ENCODE measurements around a stretch of chr1.

- PRO-cap, 4 experiments: no peak in any of the 4 experiments
- RAMPAGE, long total RNA, 2 experiments: no peak in any of the 2 experiments
- RRBS: no CpG with 5 or more reads among the region's 5 CpGs
These were observed 3.0 kb downstream of the ZBTB48 start for GRCh38 chr1:6582781-6583204.

GRCh38 chr1:6924369-6924660 is 139.1 kb downstream of the CAMTA1 start:
- PRO-cap, 4 experiments: no peak in any of the 4 experiments
- RAMPAGE, long total RNA, 2 experiments: no peak in any of the 2 experiments
- RRBS: no CpG with 5 or more reads among the region's 6 CpGs

DNA sequence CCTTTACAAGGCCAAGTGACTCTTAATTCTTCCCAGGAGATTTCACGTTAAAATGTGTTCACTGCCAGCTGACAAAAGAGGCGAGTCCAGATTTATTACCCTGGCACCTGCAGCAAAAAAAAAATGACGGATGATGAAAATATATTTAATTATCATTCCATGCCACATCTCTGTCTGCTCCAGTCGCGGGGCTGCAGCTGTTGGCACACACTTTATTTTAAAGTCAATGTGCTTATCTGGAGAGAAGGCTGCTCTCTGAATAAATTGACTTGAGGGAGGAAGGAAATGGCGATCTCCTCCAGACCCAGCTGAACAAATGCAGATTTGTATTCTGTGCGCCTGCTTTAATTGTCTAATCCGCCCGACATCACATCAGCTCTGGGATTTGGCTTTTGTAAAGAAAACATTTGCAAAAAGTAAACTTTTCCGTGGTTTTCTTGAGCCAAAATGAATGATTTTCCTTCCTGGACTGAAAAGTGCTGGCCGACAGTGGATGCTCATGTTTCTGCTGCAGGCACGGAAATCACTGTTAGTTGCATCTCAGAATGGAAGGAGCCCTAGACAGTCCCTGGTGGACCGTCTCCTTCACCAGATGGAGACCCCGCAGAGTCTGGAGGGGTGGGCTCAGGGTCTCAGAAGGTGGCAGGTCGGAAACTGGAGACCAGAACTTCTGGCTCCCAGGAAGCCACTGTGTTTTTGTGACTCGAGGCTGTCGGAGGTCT is 150.2 kb downstream of the CAMTA1 start:
- PRO-cap, 4 experiments: no peak in any of the 4 experiments
- RAMPAGE, long total RNA, 2 experiments: no peak in any of the 2 experiments
- RRBS: no CpG with 5 or more reads among the region's 17 CpGs

DNA sequence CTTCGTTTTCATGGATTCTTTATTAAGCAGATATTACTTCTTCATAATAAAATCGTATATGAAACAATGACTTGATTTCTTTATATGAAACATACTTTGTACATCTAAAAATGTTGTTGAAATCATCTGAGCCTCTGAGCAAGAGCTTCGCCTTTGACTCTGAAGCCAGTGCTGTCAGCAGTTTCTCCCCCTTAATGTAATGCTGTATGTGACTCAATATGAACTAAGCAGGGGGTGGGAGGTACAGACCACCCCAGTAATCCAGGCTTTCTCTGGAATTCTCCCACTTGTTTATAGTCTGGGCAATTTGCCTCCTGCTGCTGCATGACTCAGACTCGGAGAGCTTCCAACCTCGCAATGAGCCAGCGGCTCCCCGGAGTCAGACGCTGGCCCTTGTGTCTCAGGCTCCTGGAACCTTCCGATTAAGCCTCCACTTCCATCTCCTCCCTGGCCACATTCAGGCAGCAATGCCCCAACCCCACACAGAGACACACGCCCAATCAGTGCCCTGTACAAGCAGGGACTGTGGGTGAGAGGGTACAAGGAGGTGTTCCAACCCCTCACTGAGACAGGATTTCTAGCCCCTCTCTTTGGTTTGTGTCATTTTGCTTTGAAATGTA is 471.8 kb upstream of the VAMP3 start:
- PRO-cap, 4 experiments: no peak in any of the 4 experiments
- RAMPAGE, long total RNA, 2 experiments: no peak in any of the 2 experiments
- RRBS: no CpG with 5 or more reads among the region's 10 CpGs

DNA sequence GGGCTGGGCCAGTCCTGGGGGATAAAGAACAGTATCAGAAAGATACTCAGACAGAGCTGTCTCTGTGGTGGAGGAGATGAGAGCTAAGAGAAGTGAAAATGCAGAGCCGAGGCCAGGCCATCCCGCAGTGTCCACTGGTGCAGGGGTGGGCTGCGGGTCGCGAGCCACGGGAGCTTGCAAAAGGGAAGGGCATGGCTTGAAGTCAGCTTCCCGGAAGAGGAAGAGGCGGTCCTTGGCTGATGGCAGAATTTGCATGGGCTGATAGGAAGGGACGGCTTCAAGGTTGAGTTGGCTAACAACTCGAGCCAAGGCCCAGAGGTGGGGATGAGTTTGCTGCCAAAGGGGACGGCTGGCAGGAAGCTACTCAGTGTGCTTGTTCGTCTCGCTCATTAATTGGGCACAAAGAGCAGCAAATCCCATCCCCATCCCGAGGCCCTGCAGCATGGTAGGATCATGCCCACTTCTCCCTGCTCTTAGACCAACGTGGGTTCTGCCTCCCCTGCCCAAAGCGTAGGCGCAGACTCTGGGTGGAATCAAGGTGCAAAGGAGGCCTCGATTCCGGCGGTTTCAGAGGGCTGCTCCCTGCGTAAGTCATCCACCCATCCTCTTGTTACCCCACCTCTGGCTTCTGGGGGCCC is 329.6 kb upstream of the VAMP3 start:
- PRO-cap, 4 experiments: no peak in any of the 4 experiments
- RAMPAGE, long total RNA, 2 experiments: no peak in any of the 2 experiments
- RRBS: no CpG with 5 or more reads among the region's 21 CpGs

GRCh38 chr1:8076937-8077748 is 51.0 kb upstream of the ERRFI1 start:
- PRO-cap, 4 experiments: peak in 1 of 4 experiments; most common plus-strand start chr1:8077413 (in 1); most common minus-strand start chr1:8077364 (in 1)
- RAMPAGE, long total RNA, 2 experiments: no peak in any of the 2 experiments
- RRBS: no CpG with 5 or more reads among the region's 16 CpGs

GRCh38 chr1:8201246-8201667 is 116.7 kb upstream of the SLC45A1 start:
- PRO-cap, 4 experiments: peak in 1 of 4 experiments; most common plus-strand start chr1:8201369 (in 1)
- RAMPAGE, long total RNA, 2 experiments: no peak in any of the 2 experiments
- RRBS: no CpG with 5 or more reads among the region's 6 CpGs

DNA sequence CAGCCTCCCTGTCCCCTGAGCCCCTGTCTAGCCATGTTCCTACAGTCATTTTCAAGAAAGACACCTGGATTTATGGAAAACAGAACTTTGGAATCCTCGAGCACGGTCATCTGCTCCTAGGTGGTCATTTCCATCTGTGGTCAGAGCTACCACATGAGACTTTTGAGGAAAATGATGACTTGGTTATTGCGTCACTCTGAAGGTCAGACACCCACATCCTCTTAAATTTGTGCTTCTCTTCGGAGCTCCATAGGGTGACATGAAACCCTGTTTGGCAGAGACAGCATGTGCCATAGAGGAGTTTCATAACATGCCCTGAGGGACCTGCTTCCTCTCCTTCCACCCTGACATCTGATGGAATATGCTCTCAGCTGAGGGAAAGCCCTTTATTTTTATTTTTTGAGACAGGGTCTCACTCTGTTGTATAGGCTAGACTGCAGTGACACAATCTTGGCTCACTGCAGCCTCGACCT is 99.2 kb upstream of the SLC45A1 start:
- PRO-cap, 4 experiments: no peak in any of the 4 experiments
- RAMPAGE, long total RNA, 2 experiments: no peak in any of the 2 experiments
- RRBS: no CpG with 5 or more reads among the region's 5 CpGs

- PRO-cap, 4 experiments: no peak in any of the 4 experiments
- RAMPAGE, long total RNA, 2 experiments: no peak in any of the 2 experiments
- RRBS: no CpG with 5 or more reads among the region's 7 CpGs
These were observed 54.3 kb upstream of the SLC45A1 start for GRCh38 chr1:8263584-8264107.

DNA sequence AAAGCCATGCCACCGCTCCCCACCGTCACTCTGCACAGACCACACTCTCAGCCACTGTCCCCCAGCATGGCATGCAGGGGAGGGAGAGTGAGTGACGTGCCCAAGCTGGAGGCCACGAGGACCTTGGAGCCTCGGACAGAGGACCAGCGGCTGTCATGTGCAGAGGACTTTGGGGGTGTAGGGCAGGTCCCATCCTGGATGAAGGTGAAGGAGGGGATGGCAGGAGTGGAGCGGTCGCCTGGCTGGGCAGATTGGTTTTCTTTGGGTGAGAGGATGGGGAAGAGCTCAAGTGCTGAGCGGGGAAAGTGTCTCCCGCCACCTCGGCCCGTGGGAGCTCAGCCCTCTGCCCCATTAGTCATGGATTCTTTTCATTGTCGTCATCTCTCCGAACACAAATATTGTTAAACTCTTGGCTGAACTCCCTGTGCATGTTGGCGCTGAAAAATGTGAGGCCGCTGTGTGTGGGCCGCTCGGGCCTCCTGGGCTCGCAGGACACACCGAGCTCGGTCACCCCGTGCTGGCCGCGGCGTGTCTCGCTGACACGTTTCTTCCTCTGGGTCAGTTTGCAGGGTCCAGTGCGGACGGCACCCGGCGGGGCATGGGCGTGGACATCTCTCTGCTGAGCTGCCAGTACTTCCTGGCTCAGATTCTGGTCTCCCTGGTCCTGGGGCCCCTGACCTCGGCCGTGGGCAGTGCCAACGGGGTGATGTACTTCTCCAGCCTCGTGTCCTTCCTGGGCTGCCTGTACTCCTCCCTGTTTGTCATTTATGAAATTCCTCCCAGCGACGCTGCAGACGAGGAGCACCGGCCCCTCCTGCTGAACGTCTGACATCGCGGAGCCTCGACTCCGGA is 25.5 kb downstream of the SLC45A1 start:
- PRO-cap, 4 experiments: peak in 4 of 4 experiments; most common plus-strand start position 497 of the sequence (in 1); most common minus-strand start position 253 of the sequence (in 1)
- RAMPAGE, long total RNA, 2 experiments: no peak in any of the 2 experiments
- RRBS: 89% methylated on average over 5 of the region's 45 CpGs

GRCh38 chr1:8378450-8379054 is 60.6 kb downstream of the SLC45A1 start:
- PRO-cap, 4 experiments: peak in 2 of 4 experiments; most common plus-strand start chr1:8378577 (in 2)
- RAMPAGE, long total RNA, 2 experiments: no peak in any of the 2 experiments
- RRBS: no CpG with 5 or more reads among the region's 8 CpGs

DNA sequence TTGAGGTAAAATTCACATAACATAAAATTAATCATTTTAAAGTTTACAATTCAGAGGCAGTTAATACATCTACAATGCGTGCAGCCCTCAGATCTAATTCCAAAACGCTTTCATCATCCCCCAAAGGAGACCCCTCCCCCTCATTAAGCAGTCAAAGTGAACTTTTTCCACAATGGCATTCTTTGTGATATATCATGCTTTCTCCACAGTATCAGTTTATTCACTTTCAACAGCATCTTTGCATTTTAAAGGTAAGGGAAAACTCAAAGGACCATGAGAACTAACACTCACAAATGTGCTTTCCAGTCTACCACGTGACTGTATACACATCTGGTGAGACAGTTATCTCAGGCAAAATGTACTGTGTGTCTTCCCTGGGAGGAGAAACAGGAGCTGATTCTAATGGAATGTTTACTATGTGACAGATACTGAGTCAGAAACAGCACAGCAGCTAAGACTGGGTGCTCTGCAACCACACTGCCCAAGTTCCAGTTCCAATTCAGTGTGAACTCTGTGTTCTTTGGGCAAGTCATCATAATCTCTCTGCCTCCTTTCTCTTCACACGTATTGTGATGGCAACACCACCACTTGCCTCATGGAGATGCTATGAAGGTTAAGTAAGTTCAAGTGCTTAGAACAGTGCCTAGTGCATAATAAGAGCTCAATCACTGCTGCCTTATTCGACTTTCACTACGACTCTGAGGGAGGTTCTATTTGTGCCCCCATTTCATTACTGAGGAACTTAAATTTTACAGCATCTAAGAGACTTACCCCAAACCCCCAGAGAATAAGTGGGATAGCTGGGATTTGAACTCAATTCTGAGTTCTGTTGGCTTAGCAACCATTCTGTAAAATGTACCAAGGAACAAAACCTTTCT is 79.0 kb downstream of the SLC45A1 start:
- PRO-cap, 4 experiments: peak in 1 of 4 experiments; most common plus-strand start position 664 of the sequence (in 1); most common minus-strand start position 501 of the sequence (in 1)
- RAMPAGE, long total RNA, 2 experiments: no peak in any of the 2 experiments
- RRBS: no CpG with 5 or more reads among the region's 6 CpGs

DNA sequence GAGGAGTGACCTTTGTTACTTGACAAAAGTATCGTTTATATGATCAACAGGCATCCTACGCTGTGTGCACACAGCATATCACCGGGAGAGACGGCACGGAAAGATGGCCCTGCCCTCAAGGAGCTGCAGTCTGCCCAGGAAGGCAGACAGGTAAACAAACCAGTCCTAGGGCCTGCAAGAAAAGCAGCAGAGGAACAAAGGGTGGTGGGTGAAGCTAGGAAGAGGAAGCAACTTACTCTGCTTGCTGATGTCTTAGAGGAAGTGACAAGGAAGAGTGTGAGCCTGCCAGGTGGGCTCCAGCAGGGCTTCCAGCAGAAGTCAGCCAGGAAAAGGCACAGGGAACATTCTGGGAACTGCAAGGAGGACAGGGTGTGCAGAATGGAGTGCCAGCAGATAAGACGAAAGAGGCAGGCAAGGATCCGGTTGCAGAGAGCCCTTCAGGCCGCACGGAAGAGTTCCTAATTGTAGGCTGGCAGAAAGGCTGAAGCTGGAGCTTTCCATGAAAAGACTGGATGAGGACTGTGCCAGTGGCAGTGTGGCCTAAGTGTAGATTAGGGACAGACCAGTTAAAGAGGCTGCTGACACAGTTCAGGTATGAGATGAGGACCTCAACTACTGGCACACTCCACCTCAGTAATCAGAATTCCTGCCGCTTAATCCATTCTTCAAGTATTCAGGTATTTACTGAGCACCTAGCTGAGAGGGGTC is 106.8 kb downstream of the SLC45A1 start:
- PRO-cap, 4 experiments: peak in 2 of 4 experiments; most common plus-strand start position 213 of the sequence (in 1); most common minus-strand start position 132 of the sequence (in 2)
- RAMPAGE, long total RNA, 2 experiments: no peak in any of the 2 experiments
- RRBS: no CpG with 5 or more reads among the region's 10 CpGs

DNA sequence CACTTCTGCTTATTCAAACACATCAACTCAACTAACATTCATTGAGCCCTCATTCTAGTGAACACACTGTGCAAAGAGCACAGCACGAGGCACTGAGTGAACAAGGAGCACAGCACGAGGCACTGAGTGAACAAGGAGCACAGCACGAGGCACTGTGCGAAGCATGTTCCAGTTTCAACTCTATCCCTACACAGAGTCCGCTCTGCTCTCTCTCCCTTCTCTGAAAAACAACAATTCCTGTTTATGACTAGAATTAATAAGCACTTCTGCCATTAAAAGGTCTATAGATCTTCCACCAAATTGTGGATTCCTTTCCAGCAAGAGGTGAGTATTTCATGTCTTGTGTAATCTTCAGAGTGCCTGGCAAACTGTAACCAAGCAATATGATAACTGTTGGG is 114.4 kb downstream of the SLC45A1 start:
- PRO-cap, 4 experiments: no peak in any of the 4 experiments
- RAMPAGE, long total RNA, 2 experiments: no peak in any of the 2 experiments
- RRBS: no CpG with 5 or more reads among the region's 5 CpGs

GRCh38 chr1:8587554-8588267 is 229.7 kb downstream of the RERE start:
- PRO-cap, 4 experiments: no peak in any of the 4 experiments
- RAMPAGE, long total RNA, 2 experiments: start-site peak on the minus strand in 1 of 2 experiments, at chr1:8587814-8588128 at its widest, 8 reads per replicate
- RRBS: no CpG with 5 or more reads among the region's 6 CpGs

DNA sequence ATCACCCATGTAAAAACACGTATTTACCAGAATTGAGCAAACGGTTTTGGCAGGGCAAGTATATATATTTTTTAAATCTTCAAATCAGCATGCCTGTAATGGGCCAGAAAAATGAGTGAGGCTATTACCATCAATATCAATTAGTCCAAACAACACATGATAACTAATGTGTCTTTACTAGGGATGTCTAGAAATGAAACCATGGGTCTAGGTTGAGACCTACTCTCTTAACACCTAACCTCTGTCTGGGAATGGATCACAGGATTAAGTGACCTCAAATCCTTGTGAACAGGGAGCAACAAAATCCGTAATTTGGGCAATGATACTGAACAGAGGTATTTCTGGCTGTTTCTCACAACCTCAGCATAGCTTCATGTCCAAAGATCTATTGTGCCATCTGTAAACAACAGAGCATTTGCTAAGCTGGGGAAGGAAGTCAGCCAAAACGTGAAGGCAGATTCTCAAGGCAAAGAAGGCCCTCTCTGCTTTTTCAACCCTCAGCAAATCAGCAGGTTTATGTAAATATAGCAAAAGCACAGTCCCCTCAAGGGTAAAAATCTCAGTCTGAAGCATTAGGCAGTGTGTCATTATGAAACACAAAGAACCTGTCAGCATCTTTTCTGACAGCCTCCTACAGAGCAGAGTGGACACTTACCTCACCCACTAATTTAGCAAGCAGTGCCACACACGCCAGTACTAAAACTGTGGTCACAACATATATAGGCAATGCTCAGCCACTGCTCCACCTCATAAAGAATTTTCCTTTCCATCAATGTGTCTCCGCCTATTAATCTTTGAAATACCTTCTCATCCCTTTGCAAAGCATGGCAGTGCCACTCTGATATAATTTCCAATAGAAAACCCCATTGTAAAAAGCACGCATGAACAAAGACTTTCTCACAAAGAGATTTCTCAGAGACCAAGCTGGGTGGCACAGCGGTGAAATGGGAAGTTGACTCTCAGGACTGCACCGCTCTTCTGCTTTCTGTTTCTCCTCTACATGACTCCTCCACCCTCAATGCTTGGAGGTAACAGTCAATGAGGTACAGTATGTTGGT is 188.1 kb downstream of the RERE start:
- PRO-cap, 4 experiments: no peak in any of the 4 experiments
- RAMPAGE, long total RNA, 2 experiments: no peak in any of the 2 experiments
- RRBS: no CpG with 5 or more reads among the region's 9 CpGs

- PRO-cap, 4 experiments: no peak in any of the 4 experiments
- RAMPAGE, long total RNA, 2 experiments: no peak in any of the 2 experiments
- RRBS: no CpG with 5 or more reads among the region's 8 CpGs
These were observed 164.9 kb downstream of the RERE start for GRCh38 chr1:8652429-8653118.

DNA sequence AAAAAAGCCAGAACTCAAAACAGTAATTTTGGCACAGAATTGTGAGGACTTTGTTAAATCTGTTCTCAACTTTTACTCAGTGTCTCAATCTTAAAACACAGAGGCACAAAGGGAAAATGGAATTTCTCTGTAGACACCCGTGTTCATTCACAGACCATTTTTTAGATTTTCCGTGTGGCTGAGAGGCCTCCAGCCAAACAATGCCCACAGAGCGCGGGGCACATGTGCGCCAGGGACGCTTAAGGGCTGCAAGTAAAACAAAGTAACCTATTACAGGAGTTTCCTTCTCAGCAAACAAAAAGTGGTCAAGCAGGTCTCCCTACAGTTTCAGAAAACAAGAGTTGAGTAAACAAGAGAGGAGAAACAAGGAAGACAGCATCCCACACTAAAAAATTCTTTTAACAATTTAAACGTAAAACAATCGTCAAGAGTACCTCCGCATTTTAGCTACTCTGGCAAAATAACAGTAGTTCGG is 115.3 kb downstream of the RERE start:
- PRO-cap, 4 experiments: peak in 2 of 4 experiments; most common plus-strand start position 352 of the sequence (in 2); most common minus-strand start position 254 of the sequence (in 2)
- RAMPAGE, long total RNA, 2 experiments: no peak in any of the 2 experiments
- RRBS: no CpG with 5 or more reads among the region's 10 CpGs

- PRO-cap, 4 experiments: no peak in any of the 4 experiments
- RAMPAGE, long total RNA, 2 experiments: no peak in any of the 2 experiments
- RRBS: no CpG with 5 or more reads among the region's 9 CpGs
These were observed 5.2 kb upstream of the RERE start for GRCh38 chr1:8822438-8823230.

DNA sequence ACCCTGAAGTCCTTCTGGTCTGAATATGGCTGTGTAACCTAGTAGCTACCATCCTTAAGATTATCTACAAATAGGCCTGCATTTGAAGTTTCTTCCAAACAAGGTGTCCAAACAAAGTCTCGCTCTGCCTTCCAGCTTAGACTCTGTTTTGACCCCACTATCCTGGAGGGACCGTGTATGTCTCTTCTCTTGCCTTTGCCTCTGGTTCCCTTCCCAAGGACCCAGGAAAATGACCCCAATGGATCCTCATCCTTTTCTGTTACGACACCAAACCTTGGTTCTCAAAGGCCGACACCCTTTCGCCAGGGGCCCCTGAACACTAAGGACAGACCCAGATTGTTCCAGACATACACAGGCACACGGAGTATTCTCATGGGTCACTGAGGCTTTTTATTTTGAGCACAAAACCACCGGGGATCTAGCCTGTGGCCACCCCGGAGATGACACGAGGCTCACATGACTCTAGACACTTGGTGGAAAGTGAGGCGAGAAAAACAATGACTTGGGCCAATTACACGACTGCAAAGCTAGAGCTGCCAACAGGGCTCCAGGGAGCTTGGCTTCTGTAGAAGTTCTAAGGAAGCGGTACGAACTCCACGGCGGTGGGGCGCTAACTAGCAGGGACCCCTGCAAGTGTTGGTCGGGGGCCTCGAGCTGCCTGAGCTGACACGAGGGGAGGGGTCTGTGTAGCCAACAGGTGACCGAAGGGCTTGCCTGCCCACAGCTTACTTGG is 17.7 kb downstream of the ENO1 start:
- PRO-cap, 4 experiments: no peak in any of the 4 experiments
- RAMPAGE, long total RNA, 2 experiments: no peak in any of the 2 experiments
- RRBS: no CpG with 5 or more reads among the region's 20 CpGs